Iris pigment epithelial cell (primary cell): ENCODE data around the genes KIAA1549L and EHF.

- RRBS = no CpG with 5 or more reads among the region's 10 CpGs
Observed at GRCh38 chr11:33256601-33256963, 599 bp upstream of the HIPK3 start.

GRCh38 chr11:33358426-33358741, 17.5 kb upstream of the KIAA1549L start:
- RRBS = no CpG with 5 or more reads among the region's 3 CpGs

DNA sequence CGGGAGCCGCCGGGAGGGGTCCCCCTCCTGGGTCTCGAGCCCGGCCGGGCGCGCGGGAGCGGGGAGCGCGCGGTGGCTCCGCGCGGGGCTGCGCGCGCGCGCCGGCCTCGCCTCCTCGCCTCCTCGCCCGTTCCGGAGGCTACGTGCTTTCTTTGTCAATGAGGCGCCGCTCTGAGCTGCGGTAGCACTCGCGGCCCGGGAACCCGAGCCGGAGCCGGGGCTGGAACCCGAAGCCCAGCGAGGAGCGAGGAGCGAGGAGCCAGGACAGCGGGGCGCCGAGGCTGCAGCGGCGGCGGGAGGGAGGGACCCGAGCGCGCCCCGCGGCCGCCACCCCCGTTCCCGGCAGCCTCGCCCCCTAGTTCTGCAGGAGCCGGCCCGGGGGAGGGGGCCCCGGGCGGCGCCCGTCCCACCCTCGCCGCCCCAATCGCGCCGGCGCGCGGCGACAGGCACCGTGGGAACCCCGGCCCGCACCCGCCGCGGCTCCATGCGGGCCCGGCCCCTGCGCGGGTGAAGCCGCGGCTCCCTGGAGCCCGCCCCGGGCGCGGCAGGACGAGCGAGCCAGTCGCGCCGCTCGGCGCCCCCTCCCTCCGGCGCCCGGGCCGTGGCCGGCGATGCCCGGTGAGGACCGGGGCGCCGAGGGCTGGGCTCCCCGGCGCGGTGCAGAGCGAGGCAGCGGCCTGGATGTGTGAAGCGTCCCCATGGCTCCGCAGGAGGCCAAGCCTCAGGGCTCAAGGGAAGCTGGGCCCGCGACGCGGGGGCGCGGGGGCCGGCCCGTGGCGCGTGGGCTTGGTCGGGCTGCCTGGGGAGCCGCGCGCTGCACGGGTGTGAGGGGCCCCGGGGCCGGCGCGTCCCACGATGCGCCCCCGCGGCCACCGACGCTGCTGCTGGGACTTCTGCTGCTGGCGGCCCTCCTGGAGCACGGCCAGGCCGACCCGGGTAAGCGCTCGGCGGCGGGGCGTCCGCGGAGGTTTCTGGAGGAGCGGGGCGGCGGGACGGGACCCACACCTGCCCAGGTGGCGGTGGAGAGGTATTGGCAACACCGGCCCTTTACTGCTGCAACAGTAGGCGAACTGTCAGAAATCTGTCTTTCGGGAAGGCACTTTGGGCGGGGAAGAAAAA, at the start of gene KIAA1549L:
KIAA1549L (plus strand) TSS at position 155 of the 1,119 bp plus-strand sequence.
- RRBS = 1% methylated on average over 69 of the region's 156 CpGs

DNA sequence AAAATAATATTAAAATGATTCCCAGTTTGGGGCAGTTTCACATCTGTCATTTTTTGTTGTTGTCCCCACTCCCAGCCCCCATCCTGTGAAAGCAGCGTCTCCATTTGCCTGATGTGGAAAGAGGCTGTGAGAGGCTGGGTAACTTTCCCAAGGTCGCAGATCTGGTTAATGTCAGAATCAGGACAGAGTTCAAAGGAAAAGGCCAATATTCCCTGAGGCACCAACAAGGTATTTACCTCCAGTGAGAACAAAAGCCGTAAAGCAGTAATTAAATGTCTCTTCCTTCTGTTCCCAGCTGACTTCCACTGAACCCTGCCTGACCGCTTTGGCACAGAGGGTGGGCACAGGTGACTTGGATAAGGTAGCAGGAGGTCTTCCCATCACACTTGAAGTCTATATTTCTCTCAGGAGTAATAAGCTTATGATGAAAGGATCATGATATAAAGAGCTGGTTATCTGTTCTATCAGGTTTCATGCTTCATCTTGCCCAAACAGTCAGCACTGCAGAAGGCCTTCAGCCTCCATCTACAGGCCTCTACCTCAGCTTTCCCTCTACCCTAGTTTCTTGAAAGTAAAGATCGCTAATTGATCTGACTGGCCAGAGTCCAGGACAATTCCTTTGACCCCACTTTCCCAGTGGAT, 9.5 kb downstream of the C11orf91 start:
- RRBS = no CpG with 5 or more reads among the region's 5 CpGs

GRCh38 chr11:33708555-33709914, 8.4 kb upstream of the C11orf91 start:
- RRBS = no CpG with 5 or more reads among the region's 8 CpGs

- RRBS = no CpG with 5 or more reads among the region's 6 CpGs
Observed at GRCh38 chr11:33721265-33721937, 14.8 kb downstream of the CD59 start.

DNA sequence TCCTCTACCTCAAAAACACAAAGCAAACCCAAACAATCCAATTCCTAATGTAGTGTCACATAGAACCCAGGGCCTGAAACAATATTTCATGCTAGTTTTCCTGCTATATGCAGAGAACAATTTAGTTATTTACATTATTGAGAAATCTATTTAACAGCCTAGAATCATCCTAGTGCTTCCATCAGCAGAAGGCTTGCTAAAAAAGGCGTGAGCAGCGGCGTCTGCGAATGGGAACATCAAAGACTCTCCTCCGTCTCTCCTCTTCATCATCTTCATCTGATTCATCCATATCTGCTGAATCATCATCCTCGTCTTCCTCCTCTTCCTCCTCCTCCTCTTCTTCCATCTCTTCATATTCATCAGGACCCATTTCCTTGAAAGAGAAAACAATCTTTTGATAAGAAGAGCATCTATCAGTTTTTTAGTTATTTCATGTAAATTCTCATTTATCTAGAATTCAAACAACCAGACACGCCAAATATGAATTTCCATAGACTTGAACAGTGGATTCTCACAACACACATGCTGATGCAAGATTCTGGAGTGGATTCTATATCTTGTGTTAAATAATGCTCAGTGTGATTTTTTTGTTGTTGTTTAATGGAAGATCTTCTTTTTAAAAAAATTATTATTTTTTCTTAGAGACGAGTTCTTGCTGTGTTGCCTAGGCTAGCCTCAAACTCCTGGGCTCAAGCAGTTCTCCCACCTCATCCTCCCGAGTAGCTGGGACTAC, 5.7 kb upstream of the CD59 start:
- RRBS = no CpG with 5 or more reads among the region's 9 CpGs

GRCh38 chr11:33869322-33870325, 22.3 kb downstream of the LMO2 start:
- RRBS = 2% methylated on average over 57 of the region's 100 CpGs

DNA sequence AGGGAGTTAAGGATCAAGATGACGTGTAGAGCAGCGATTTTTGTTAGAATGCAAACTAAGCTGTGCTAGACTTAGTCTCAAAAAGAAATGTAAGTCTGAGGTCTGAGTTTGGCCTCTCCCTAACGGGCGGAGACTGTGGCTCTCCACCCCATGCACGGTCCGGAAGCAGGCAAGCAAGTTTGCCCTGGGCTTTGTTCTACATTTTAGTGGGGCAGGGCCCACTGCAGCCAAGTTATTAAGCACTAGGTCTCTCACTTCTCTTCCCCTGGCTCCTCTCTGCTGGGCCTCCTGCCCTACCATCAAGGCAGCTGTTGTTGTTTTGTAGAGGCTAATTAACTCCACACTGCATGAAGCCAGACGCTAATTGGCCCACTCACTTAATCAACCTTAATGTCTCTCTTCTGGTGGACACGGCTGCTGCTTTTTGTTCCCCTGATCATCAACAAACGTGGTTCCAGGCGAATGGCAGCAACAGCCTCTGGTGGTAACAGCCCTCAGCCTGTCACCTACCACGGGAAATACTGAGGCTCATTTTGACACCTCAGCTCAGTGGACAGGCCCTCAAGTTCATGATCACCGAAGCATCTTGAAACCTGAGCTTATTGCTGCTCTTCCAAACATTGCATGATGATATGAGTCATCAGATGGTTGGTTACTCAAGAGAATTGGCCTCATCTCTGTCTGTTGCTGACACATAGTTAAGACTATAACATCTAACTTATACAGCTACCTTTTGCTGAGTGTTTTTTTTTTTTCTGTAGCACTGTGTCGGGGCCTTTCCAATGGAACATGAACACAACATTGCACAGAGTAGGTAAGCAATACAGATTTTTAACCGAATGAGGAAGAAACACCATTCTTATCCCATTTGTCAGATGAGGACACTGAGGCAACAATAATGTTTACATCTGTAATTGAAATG, 20.7 kb upstream of the LMO2 start:
- RRBS = no CpG with 5 or more reads among the region's 14 CpGs

- RRBS = no CpG with 5 or more reads among the region's 16 CpGs
Observed at GRCh38 chr11:33936861-33937946, 45.3 kb upstream of the LMO2 start.

GRCh38 chr11:34140830-34141332, 35.5 kb downstream of the NAT10 start:
- RRBS = no CpG with 5 or more reads among the region's 7 CpGs

DNA sequence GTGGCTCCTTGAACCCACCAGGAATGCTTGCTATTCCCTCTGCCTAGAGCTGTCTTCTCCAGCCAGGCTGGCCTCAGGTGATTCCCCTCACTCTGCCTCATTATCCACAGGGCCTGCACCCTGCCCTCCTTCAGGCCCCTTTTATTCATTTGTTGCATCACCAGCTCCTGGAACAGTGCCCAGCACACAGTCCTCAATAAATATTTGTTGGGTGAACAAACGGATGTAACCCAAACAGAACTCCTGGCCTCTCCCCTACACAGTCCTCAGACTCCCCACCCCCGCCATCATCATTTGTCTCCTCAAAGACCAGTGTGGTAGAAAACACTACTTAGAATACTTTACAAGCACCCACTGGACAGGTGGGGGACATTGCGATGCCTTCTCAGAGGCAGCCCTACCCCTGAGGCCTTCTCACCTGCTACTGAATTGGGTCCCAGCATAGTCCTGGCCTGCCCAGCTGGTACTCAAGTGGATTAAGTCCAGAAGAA, 12.5 kb downstream of the ABTB2 start:
- RRBS = no CpG with 5 or more reads among the region's 3 CpGs

DNA sequence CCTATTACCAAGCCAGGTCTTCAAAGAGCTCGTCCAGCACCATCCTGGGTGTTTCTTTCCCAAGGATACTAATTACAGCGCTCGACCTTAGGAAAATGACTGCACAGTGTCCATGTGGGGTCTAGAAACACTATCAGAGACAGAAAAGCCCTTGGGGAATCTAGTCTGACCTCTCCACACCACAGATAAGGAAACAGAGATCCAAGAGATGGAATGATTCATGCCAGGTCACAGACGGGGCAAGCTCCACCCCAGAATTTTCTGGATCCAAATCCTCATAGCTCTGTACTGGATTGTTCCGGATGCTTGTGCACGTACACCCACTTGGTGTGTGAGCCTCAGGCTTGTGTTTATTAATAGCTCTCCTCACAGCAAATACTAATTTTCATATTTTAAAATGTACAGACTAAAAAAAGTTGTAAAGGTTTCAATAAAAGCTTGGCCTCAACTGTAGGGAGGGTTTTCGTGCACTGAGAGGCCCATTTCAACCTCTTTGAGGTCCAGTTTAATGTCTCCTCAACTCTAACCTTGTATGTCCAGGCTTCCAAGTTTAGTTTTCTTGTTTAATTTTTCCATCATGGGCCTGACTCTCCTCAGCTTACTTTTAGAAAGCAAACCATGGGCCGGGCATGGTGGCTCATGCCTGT, 11.2 kb downstream of the ABTB2 start:
- RRBS = no CpG with 5 or more reads among the region's 8 CpGs

DNA sequence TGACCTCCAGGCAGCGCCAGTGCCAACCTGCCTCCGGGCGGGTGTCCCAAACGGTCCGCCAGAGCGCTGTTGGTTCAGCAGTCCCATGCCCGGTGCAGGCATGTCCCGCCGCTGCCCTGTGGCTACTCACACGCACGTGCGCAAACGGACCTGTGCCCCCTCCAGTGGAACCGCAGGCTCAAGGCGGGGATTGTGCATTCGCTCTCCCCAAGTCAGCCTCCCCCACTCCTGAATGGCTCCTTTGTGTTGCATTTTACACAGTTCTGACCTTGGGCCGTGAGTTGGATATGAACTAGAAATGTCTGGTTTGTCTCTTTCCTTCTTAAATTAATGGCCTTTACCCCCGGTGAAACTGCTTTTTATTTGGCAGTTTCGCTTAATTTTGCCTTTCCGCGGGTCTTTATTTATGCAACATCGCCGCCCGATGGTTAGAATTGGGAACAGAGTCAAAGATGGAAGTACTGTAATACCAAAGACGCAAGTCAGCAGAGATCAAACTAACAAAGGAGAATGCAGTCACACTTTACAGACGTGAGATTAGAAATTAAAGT, 1.3 kb upstream of the ABTB2 start:
- RRBS = 2% methylated on average over 7 of the region's 26 CpGs

DNA sequence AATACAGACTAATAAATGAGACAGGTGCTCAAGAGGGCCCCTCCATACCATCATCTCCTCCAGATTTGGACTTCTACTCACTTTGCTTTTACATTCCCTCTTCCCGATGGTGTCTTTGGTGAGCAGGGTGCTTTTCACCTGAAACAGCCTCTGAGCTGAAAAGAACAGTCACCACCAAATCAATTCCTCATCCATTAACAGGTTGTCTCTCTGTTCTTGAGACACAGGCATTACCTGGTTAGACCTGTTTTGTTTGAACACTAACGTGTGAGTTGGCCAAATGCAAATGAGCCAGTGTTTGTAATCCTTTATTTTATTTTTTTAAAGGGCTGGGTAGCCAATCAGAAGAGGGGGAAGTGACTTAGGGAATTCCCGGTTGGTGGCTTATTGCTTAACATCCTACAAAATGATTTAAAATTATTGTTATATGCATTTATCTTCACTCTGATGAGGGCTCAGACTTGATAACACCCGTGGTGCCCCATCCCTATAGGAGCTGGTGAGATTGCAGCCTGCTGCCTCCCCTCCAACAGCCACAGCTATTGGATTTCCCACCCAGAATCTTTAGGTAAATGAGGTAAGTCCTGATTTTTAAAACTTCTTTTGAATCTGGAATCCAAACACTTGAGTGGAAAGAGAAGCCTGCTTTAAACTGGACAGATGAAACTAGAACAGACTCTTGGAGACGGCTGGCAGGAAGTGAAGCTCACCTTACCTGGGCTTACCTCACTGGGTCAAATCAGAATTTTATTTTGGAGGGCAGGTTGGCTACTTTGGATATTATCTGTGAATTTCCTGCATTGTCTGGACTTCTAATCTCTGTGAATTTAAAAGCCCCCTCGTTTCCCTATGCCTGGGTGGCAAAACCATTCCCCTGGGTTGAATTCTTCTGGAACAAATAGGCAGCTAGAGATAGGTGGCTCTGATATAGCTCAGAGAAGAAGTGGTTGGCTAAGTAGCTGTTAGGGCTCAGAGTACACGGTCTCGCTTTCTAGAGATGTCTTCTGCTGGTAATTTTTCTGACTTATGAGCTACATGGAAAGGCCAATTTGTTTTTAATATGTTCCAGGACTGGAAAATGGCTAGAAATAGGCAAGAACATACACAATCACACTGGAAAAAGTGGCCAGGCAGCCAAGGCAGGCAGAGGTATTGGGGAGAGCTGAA, at the start of gene EHF:
EHF (plus strand) TSS at position 442 of the 1,167 bp plus-strand sequence.
- RRBS = no CpG with 5 or more reads among the region's 8 CpGs

DNA sequence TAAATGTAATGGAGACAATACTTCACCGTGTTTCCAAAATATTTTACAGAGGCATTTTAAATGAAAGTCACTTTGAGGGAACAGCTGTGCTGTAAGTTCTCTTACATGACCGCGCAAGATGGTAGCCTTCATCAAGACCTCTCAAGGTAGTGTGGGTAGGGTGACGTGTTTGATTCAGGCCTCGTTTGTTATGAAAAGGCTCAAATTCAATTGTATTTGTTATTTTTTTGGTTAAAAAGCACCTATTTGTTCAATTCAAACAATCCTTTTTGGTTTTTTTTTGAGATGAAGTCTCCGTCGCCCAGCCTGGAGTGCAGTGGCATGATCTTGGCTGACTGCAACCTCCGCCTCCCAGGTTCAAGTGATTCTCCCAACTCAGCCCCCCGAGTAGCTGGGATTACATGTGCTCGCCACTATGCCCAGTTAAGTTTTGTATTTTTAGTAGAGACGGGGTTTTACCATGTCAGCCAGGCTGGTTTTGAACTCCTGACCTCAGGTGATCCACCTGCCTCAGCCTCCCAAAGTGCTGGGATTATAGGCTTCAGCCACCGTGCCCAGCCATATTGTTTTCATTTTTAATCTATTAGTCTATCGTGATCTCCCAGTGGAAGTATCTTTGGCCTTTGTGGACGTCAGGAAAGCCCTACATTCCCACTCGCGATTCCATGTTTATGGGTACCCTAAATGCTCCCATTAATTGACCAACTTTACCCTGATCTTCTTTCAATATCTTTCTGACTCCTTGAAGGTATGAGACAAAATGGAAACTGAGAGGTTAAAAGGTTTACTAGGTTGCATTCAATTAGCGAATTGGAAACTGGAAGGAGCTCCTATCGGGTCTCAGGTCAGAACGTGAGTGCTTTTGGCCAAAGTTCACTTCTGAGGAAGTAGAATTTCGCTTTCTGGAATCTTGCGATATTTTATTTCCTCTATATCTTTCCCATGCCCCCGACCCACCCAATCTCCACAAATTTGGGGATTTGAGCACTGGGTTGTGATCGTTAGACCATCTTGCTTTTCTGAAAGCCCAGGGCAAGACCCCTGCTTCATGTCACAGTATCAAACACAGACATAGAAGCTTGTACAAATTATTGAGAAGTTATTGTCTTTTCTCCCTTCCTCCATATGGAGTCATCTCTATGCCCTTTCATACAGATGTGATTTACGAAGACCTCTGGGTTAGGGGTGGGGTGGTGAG, 2.3 kb downstream of the EHF start:
- RRBS = no CpG with 5 or more reads among the region's 24 CpGs

GRCh38 chr11:34784565-34784954, 131.6 kb downstream of the APIP start:
- RRBS = no CpG with 5 or more reads among the region's 2 CpGs

DNA sequence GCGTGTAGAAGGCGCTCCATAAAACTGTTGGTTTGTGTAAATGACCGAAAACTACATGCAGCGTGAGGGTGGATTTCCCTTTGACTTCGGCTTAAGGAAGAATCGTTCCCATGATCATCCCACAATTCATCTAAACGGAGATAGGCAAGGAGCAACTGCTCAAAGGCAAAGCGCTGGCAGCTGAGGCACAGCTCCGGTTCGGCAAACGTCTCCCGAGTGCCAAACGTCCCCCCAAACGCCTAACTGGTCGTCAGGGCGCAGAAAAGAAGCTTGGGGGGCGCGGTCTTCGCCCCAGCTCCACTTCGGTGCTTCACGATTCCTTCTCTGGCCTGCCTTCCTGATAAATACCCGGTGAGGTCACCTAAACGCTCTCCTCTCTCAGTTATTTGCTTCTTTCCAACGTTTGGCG, 587 bp downstream of the APIP start:
- RRBS = no CpG with 5 or more reads among the region's 25 CpGs

DNA sequence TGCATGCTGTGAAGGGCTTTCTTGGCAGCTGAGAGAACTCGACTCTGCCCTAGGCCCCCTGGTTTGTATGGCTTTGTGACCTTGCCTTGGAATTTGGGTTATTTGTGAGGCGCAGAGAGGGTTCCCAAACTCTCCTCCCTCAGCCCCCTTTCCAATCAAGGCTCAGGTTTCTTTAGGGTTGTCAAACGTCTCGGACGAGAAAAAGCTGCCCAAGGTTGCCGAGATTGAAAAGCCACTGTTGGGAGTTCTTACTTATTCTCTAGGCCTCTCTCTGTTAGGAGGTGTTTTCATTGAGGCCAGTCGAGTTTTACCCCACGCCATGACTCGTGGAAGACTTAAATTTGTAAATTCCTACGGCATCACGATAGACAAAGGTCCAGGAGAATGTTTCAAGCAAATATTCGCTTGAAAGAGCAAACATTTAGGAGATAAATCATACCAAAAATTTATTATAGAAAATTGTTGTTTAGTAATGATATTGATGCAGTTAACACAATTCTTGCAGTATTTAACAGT, 613 bp downstream of the PDHX start:
- RRBS = no CpG with 5 or more reads among the region's 12 CpGs

GRCh38 chr11:35045042-35045764, 93.8 kb upstream of the CD44 start:
- RRBS = no CpG with 5 or more reads among the region's 11 CpGs